M059J (cell line): ENCODE measurements around a stretch of chr3.

DNA sequence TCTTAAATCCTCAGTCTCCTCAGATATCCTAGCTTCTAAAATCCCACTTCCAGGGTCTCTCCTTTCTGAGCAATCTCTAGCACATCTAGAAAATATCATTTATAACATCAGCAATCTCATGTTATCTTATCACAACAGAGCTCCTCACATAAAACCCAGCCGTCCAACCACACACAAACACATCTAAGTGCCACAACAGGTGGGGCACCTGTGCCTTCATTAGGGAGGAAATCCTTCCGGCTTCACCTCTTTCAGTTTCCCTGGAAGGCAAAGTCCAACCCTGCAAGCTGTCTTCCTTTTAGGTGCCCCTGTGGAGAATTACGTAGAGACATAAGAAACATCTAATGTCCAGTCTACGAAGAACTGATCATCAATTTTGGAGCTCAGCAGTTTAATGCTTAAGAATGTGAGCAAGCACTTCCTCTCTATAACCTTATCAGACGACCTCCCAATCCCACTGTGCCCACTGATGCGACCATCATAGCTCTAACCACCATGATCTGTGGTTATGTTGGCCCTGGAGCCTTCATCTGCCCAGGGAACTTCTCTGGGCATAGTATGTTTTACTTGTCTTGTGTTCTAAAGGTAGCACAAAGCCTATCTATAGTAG lies 1.5 kb downstream of the ZDHHC3 start:
- RAMPAGE, long total RNA, result no peak

- RAMPAGE, long total RNA, result no peak
Observed at GRCh38 chr3:44984437-44984715, 8.3 kb downstream of the EXOSC7 start.

DNA sequence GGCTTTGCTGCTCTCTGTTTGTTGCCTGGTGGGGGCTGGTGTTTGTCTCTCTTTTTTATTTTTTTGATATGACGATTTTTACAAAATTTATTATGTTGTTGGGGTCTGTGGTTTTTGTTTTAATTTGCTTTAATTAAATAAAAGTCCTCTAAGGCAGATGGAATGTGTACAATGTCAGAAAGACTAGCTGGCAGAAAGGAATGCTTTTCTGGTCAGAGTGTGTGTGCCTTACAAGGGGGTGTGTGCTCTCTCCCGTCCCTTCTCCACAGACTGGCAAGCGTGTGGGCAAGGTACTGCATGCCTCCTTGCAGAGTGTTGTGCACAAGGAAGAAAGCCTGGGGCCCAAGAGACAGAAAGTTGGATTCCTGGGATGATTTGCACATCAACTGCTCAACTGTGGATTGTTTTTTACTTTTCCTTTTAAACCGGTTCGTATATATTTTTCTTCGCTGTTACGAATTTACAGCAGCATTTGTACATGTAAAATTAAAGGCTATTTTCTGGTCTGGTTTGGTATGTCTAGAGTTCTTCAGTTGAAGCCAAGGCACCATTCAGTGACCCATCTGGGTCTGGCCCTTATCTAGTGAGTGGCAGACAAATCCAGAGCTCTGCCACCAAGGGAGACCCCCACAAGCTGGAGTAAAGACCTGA lies 15.0 kb upstream of the CLEC3B start:
- RAMPAGE, long total RNA, result no peak

DNA sequence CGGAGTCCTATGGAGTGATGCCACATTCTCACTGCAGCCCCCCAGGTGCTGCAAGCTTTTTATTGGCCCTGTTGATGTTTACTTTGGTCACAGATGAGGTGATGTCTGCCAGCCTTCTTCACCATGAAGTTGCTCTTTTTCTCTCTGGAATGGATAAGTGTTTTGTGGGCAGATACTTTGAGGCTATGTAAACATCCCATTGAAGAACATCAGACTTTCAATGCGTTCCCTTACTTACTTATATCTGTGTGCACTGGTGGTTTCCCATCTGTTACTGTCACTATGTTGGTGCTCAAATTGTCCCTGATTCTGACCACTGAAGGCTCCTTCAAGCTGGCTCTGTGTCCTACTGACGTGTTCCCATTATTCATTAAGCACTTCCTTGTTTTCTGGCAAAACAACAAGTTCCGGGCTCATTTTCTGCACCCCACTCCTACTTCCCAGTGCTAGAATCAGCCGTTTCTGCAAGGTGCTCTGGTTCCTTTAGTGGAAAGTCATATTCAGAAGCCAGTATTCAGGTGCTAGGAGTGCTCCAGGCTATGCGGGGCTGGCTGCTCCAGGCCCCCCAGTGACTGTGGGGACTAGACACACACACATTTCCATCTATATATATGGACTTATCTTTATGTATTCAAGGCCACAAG lies 1.3 kb upstream of the CLEC3B start:
- RAMPAGE, long total RNA, result no peak

GRCh38 chr3:45090783-45091758 lies 55.1 kb downstream of the CDCP1 start:
- RAMPAGE, long total RNA, result no peak

DNA sequence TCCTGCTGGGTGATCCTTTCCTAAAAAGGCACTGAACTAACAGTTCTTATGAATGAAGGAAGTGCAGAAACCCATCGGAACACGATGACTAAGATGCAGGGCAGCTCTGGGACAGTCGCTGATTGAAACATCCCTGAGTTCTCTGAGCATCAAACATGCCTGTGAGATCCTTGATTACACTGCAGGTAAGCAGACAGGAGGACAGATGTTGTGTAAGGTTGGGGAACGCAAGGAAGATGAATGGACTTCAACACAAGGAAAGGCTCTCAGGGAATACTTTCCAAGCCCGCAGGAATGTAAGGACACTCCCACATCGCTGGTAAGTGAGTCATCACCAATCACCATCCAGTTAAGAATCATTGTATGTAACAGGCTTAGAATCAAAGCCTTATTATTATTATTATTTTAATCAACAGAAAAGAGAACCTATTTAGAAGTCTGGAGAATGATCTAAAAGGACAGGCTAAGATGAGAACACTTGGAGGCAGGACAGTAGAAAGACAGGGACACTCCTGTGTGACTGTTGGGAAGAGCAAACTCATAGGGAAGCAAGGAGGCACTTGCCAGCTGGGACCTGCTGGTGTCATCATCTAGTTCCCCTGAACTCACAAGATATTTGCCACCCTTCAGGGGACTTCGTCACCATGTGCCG lies 26.1 kb downstream of the TMEM158 start:
- RAMPAGE, long total RNA, result no peak

DNA sequence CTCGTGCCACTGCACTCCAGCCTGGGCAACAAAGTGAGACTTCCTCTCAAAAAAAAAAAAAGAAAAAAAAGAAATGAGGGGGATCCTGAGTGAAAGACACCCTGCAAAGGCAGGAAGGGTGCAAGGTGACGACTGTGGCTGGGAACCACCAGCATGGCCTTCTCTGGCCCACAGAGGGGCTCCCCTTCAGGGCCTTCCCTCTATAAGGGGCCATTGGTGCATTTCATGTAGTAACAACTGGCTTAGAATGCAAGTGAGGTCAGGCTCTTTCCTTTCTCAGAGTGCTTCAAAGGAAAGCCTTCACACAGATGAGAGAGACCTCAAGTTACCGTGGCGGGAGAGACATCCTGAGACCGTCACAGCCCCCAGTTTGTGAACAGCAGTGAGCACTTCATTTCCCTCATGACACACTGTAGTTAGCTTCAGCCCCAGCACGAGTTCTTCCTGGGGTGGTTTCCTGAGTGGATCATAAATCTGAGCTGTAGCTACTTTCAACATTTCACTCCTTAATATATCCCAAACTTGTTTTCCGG lies 96.6 kb upstream of the LIMD1 start:
- RAMPAGE, long total RNA, result no peak

DNA sequence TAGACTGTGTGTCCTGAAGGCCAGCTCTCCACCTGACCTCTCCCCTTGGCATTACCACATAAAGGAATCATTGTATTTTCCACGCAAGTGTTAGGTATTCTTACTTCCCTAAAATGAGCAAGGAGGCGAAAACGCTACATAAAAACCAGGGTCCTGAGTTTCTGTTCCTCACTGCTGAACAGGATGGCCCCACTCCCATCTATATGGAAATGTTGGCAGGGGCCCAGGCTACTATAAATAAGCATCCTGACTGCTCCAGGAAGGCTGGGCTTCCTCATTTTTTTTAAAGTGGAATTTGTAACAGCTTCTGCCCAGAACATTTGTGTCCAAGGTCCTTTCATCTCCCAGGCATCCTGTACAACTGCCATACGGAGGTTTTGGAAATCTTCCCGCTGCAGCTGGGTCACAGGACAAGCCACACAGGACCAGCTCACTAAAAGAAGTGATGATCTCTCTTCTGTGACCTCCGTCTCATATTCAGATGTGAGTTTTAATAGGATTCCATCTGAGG lies 56.5 kb upstream of the LIMD1 start:
- RAMPAGE, long total RNA, result no peak

- RAMPAGE, long total RNA, result no peak
Observed at GRCh38 chr3:45545445-45545986, 49.0 kb upstream of the LIMD1 start.

DNA sequence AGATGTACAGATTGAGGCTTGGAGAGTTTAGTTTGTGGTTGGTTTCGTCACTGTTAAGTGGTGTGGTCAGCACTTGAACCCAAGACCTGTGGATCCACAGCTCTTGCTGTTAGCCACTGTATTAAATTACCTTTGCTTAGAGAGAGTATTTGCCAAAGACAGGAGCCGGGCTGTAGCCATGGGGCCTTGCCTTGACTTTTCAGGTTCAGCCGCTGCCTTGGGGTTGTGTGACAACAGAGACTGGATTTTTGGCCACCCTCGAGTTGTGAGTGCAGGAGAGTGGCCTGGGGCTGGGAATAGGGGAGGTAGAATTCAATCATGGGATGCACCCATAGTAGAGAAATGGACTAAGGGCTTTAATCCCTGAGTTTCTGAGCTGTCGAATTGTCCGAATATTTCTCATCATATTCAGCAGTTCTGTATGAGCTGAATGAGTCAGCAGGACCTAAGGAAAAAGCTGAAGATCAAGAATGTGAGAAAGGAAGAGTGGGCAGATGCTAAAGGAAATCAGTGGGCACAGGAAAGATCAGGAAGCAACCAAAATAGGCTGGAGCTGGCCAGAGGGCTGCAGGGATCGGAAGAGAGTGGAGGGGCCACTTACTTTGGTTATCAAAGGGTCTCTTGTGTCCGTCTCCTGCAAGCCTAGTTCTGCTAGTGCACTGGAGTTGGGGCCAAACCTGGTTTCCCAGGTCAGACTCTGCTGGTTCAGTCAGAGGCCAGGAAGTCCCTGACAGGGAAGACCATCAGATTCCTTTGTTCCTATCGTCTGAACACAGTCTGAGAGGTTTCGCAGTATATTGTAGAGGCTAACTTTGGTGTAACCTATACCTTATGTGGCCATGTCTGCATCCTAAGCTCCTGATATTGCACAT lies 44.4 kb upstream of the SACM1L start:
- RAMPAGE, long total RNA, result no peak

DNA sequence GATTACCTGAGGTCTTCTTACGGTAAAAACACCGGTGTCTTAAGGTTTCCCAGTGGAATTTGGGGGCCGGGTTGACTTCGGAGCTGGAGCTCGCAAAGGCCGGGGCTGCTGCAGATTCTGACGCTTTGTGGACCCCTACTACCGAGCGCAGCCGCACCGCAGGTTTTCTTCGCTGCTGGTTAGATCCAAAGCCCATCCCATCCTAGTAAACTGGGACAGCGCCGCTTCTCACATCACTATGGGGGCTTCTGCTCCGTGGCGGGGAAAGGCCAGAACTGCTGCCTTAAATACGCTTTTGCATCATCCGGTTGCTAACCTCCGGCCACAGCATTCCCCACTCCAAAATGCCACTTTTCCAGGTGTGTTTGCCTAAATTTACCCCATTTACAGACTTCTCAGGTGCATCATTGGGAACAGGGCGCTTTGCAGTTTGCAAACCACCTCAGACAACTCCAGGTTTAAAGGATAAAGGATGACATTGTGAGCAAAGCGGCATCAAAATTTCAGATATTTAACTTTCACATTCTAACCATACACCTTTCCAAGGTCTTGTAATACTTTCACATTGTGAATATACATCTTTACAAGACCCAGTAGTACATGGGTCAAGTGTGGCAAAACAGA lies 714 bp upstream of the SACM1L start:
- RAMPAGE, long total RNA, result no peak

DNA sequence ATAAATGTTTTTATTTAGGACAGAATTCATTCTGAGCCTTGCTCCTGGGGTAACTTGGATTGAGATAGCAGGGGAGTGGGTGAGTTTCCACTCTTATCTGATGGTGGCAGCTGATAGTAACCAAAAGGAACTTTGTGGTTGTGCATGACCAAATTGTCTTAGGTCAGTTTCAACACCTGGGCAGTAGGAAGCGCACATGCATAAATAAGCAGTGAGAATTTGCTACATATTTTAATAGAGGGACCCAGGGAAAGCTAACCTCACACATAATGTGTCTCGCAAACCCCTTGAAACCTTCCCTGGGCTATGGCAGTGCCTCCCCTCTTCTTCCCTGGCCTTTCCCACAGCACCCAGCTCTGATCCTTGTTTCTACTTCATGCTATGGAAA lies 65.4 kb upstream of the XCR1 start:
- RAMPAGE, long total RNA, result no peak

GRCh38 chr3:46384047-46384457 lies 13.3 kb downstream of the CCR5 start:
- RAMPAGE, long total RNA, result no peak

DNA sequence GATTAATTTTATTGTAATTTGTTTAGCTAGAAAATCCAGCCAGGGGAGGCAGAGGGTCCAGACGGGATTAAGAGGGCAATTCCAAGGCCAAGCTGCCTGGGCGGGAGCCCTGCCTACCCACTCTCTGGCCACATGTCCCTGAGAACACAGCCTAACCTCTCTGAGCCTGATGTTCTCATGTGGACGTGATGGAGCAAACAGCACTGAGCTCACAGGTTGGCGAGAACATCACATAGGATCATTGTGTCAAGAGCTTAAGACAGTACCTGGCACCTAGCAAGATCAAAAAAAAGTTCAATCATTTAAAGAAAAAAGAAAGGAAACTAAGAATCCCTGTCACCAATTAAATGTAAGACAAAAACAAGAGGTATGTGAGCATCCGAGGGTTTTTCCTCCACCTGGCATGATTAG lies 966 bp downstream of the LRRC2 start:
- RAMPAGE, long total RNA, result no peak

DNA sequence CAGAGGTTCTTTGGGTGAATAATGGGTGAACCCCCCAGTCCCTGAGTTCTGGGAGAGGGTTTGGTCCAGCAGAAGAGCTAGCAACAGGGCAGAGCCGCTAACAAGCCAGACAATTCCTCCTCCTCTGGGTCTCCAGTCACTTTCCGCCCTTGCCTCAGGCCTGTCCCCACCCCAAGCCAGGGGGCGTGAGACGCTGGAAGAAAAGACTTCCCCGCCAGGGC lies 650 bp downstream of the LRRC2 start:
- RAMPAGE, long total RNA, result no peak

- RAMPAGE, long total RNA, result no peak
Observed at GRCh38 chr3:46629444-46630398, 17.4 kb downstream of the FAM240A start.

GRCh38 chr3:46713872-46714464 lies 3.7 kb downstream of the PRSS50 start:
- RAMPAGE, long total RNA, result no peak

DNA sequence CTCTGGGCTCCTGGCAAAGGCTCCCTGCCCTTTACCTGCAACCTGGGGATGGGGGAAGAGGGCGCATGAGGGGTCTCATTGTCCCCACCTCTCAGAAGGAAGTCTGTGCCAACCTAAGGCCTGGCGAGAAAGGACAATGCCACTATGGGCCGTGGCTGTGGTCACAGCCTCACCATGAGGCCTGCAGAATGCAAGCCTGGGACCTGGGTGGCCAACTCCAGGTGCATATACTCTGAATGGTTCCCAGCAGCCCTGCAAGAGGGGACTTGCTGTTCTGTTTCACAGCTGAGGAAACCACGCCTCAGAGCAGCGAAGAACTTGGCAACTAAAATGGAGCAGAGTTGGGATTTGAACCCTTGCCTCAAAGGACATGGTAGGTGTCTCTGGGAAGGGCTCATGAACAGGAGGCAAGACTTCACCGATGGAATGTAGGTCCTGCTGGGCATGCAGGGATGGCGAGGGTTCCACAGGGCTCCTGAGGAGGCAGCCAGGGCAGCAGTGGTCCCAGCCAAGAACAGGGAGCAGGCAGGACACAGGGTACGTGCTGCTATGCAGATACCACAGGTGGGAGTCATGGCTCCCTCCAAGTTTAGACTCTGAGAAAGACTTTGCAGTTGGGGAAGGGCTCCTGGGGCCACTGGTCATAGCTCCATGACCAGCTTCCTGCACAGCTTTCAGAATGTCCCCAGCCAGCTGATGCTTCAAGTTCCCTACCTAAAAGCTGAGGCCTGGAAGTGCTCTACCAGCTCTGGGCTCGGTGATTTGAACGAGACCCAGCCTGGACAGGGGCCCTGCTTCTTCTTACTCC lies 1.0 kb downstream of the MYL3 start:
- RAMPAGE, long total RNA, result no peak

- RAMPAGE, long total RNA, result no peak
Observed at GRCh38 chr3:46864979-46865663, 1.9 kb upstream of the MYL3 start.

GRCh38 chr3:46868894-46869520 lies 5.8 kb upstream of the MYL3 start:
- RAMPAGE, long total RNA, result no peak